Adrenal gland (tissue), 7 donors: ENCODE measurements around a stretch of chr4.

- PRO-cap, 3 experiments, result no peak in any of the 3 experiments
- RAMPAGE, long total RNA, 4 experiments, result no peak in any of the 4 experiments
- RRBS, result no CpG with 5 or more reads among the region's 15 CpGs
Measured at GRCh38 chr4:10106146-10107080, 10.2 kb downstream of the WDR1 start.

- PRO-cap, 3 experiments, result no peak in any of the 3 experiments
- RAMPAGE, long total RNA, 4 experiments, result no peak in any of the 4 experiments
- RRBS, result no CpG with 5 or more reads among the region's 17 CpGs
Measured at GRCh38 chr4:10109164-10109991, 7.2 kb downstream of the WDR1 start.

DNA sequence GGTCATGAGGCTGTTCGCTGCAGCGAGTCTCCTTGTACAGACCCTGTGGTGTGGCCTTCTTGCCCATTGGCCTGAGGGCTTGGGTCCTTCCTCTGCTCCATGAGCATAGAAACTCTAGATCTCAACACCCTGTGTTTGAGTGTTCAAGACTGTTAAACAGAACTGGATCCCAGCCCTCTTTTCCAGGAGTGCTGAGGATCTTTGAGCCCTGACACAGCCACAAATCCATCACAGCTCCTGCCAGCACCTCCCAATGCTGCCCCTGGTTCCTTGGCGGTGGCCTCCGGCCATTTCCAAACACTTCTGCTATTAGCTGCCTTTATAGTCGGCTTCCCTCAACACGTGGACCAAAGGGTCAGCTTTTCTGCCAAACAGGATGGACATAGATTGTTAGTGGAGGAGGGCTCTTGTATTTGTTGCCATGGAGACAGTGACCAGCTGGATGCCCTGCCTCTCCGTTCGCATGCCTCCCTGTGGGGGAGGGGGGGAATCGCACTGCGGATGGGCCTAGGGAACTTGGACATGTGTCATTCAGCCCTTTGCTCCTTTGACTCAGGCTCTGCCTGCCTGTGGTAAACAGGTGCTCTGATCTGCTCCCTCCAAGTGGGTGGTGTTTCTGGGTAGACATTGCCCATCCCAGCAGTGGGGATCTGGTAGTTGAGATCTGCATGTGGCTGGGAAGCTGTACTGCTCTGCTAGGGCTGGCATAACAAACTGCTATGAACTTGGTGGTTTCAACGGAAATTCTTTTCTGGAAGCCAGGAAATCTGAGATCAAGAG is 6.8 kb upstream of the WDR1 start:
- PRO-cap, 3 experiments, result peak in 1 of 3 experiments; most common minus-strand start position 293 of the sequence (in 1)
- RAMPAGE, long total RNA, 4 experiments, result no peak in any of the 4 experiments
- RRBS, result no CpG with 5 or more reads among the region's 11 CpGs

GRCh38 chr4:10458114-10458565 is 914 bp upstream of the ZNF518B start:
- PRO-cap, 3 experiments, result no peak in any of the 3 experiments
- RAMPAGE, long total RNA, 4 experiments, result no peak in any of the 4 experiments
- RRBS, result no CpG with 5 or more reads among the region's 15 CpGs

DNA sequence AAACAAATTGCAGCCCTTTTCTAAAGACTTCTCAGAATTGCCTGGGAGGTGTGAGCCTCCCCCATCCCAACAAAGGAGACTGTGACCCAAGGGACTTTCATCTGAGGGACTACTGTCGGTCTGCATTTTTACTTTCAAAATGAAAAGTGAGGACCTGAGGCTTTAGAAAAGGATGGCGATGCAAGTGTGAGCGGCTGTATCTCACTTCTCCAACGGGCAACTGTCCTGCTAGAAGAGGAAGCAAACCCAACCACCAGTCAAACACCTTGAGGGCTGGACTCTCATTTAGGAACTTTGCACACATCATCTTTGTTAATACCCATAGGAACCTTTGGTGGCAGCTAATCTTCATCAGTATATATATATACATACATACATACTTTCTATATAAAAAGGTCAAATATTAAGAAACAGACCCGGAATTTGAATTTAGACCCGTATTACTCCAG is 62.7 kb upstream of the CLNK start:
- PRO-cap, 3 experiments, result no peak in any of the 3 experiments
- RAMPAGE, long total RNA, 4 experiments, result no peak in any of the 4 experiments
- RRBS, result no CpG with 5 or more reads among the region's 6 CpGs

DNA sequence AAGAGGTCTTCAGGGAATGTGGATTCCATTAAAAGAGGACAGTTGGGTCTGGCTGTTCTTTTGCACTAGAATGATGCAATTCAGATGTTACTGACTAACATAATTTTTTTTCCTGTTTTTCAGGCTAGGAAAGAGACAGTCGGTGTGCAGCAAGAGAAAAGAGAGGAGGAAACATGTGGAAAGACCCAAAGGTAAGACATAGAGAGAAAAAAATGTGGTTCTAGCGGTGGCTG is 92.1 kb downstream of the HS3ST1 start:
- PRO-cap, 3 experiments, result no peak in any of the 3 experiments
- RAMPAGE, long total RNA, 4 experiments, result no peak in any of the 4 experiments
- RRBS, result no CpG with 5 or more reads among the region's 2 CpGs

DNA sequence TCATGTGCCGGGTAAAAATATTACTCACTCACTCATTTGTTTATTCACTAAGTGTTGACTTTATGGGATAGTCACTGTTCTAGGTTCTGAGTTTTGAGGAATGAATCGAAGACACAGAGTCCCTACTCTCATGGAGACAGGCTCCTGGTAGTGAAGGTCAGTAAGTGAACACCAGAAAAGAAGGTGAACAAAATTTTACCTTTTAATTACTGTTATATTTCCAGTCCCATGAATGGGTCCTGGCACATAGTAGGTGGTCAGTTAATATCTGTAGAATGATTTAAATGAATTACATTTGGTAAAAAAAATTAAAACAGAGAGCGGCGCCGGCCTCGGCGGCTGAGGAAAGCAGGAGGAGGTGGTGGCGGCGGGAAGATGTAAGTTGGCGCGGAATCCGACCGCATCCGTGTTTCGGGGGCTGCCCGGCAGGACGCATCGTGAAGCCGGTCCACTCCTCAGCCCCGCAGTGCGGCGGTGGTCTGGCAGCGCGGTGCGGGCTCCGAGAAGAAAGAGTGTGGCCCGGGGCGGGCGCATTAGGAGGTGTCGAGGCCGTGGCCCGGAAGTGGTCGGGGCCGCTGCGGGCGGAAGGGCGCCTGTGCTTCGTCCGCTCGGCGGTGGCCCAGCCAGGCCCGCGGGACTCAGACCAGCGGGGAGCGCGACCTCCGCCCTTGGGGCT is 60.3 kb downstream of the HS3ST1 start:
- PRO-cap, 3 experiments, result peak in 1 of 3 experiments; most common plus-strand start position 316 of the sequence (in 1)
- RAMPAGE, long total RNA, 4 experiments, result start-site peak on the plus strand in 1 of 4 experiments, centred at position 322 of the sequence, 5 reads per replicate
- RRBS, result 38% methylated on average over 5 of the region's 47 CpGs

GRCh38 chr4:11401126-11401508 is 27.6 kb downstream of the HS3ST1 start:
- PRO-cap, 3 experiments, result no peak in any of the 3 experiments
- RAMPAGE, long total RNA, 4 experiments, result no peak in any of the 4 experiments
- RRBS, result no CpG with 5 or more reads among the region's 6 CpGs

DNA sequence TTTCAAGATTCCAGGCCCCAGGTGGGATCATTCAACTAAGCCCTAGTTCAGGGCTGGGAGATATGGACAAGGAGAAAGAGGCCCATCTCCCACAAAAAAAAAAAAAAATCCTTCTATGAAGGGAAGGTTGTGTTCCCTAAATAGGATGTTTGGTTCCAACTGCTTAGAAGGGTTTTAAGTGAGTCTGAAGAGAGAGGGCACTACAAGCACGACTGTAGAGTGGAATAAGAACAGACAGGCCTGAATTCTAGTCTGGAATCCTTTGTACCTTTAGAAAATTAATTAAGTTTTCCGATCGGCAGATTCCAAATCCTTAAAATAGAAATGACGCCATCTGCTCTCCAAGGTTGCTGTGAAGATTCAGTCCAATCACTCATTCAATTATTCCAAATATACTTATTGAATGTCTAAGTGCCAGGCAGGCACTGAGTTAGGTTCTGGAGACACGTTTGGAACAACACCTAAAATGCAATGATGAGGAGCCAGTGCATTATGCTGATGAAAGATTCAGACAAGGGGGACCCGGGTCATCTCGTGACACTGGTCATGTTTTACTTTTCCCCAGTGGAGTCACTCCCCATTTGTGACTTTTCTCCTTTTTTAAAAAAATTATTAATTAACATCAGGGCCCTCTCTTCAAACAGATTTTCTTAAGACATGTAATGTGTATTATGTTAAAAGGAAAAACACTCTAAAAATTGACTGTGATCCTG is 3.8 kb downstream of the HS3ST1 start:
- PRO-cap, 3 experiments, result no peak in any of the 3 experiments
- RAMPAGE, long total RNA, 4 experiments, result no peak in any of the 4 experiments
- RRBS, result no CpG with 5 or more reads among the region's 7 CpGs

- PRO-cap, 3 experiments, result no peak in any of the 3 experiments
- RAMPAGE, long total RNA, 4 experiments, result no peak in any of the 4 experiments
- RRBS, result no CpG with 5 or more reads among the region's 3 CpGs
Measured at GRCh38 chr4:11543473-11544352, 115.0 kb upstream of the HS3ST1 start.

- PRO-cap, 3 experiments, result no peak in any of the 3 experiments
- RAMPAGE, long total RNA, 4 experiments, result no peak in any of the 4 experiments
- RRBS, result no CpG with 5 or more reads among the region's 1 CpG
Measured at GRCh38 chr4:13374448-13375019, 109.6 kb downstream of the RAB28 start.

DNA sequence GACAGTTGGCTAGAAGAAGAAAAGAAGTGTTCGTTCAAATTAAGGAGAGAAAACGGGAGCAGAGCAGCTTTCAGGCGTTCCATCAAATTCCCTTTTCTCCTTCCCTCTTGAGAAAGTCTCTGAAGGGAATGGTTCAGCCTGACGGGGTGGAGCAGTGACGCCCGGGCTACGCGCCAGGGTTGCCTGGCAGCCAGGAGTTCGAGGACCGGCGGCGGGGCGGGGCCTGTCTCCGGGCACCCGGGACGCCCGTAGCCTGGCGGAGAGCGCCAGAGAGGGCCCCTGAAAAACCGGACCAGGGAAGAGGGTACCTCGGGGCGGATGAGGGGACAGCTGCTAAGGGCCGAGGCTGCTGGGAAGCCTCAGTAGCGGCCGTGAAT is 352 bp upstream of the RAB28 start:
- PRO-cap, 3 experiments, result no peak in any of the 3 experiments
- RAMPAGE, long total RNA, 4 experiments, result no peak in any of the 4 experiments
- RRBS, result 1% methylated on average over 15 of the region's 25 CpGs

DNA sequence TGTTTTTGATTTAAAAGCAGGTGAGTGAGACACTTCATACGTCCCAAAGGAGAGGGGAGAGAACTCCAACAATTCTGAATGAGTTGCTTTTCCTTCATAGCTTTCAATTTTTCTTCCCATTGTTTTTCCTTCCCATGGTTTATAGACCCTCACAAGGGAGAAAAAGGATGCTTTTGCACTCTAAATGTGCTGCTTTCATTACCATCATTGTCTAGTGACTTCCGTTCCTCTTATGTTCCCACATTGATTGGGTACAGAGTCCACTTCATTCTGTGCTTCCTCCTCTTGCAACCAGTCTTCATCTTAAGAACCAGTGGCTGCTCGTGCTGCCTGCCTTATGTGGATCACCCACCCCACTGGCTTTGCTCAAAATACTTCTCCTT is 76.4 kb upstream of the BOD1L1 start:
- PRO-cap, 3 experiments, result no peak in any of the 3 experiments
- RAMPAGE, long total RNA, 4 experiments, result no peak in any of the 4 experiments
- RRBS, result no CpG with 5 or more reads among the region's 3 CpGs

GRCh38 chr4:14111662-14112356 is 484.3 kb upstream of the BOD1L1 start:
- PRO-cap, 3 experiments, result no peak in any of the 3 experiments
- RAMPAGE, long total RNA, 4 experiments, result start-site peak on the plus strand in 1 of 4 experiments, at chr4:14111978-14112004 at its widest, 5 reads per replicate
- RRBS, result no CpG with 5 or more reads among the region's 7 CpGs

- PRO-cap, 3 experiments, result no peak in any of the 3 experiments
- RAMPAGE, long total RNA, 4 experiments, result no peak in any of the 4 experiments
- RRBS, result no CpG with 5 or more reads among the region's 1 CpG
Measured at GRCh38 chr4:14985174-14985491, 17.1 kb upstream of the CPEB2 start.

GRCh38 chr4:15003304-15003897 is 1.1 kb downstream of the CPEB2 start:
- PRO-cap, 3 experiments, result peak in 3 of 3 experiments; most common plus-strand start chr4:15003828 (in 3); most common minus-strand start chr4:15003698 (in 3)
- RAMPAGE, long total RNA, 4 experiments, result no peak in any of the 4 experiments
- RRBS, result 2% methylated on average over 35 of the region's 78 CpGs

GRCh38 chr4:15362646-15363362 is 65.0 kb upstream of the C1QTNF7 start:
- PRO-cap, 3 experiments, result no peak in any of the 3 experiments
- RAMPAGE, long total RNA, 4 experiments, result no peak in any of the 4 experiments
- RRBS, result no CpG with 5 or more reads among the region's 4 CpGs

- PRO-cap, 3 experiments, result peak in 3 of 3 experiments; most common plus-strand start chr4:15654688 (in 3); most common minus-strand start chr4:15655018 (in 3)
- RAMPAGE, long total RNA, 4 experiments, result no peak in any of the 4 experiments
- RRBS, result 1% methylated on average over 27 of the region's 63 CpGs
Measured at GRCh38 chr4:15654608-15655193, 456 bp downstream of the FBXL5 start.

DNA sequence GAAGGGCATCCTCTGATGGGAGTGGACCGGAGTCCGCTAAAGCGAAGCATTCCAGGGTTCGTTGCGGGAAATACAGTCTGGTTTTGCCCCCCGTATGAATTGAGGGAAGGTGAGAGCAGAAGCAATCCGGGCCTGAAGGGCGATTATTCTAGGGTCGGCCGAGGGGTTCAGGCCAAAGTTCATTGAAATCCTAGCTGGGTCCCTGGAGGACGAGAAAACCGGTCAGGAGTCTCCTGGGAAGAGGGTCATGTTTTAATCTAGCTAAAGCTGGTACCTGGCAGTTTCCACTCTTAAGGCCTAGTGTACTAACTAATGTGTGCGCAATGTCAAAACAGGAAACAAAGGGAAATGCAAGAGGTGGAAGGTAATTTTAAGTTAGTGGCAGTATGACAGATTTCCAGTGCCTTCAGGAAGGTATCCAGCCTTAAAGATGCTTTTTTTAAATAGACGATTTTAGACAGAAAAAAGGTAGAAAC is 324 bp downstream of the FAM200B start:
- PRO-cap, 3 experiments, result peak in 1 of 3 experiments; most common plus-strand start position 49 of the sequence (in 1)
- RAMPAGE, long total RNA, 4 experiments, result no peak in any of the 4 experiments
- RRBS, result 1% methylated on average over 10 of the region's 14 CpGs

DNA sequence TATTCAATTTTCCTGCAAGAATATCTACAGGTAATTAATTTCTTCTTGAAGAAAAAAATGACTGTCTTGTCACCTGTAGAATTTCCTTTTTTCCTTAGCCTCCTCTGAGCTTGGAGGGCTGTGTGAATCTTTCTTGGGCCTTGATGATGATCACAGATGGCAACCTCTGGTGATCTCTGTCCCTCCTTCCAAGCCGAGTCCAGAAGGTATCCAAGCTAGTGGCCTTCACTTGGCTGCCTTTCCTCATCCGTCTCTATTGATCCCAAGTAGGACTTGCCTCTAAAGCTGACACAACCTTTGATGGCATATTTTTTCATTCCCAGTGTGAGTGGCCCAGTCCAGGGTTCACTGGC is 62.4 kb downstream of the CD38 start:
- PRO-cap, 3 experiments, result no peak in any of the 3 experiments
- RAMPAGE, long total RNA, 4 experiments, result no peak in any of the 4 experiments
- RRBS, result no CpG with 5 or more reads among the region's 2 CpGs